ENCODE results near the genes MTURN, ZNRF2, AQP1 and FKBP9.

GRCh38 chr7:30134702-30135627 is at the start of gene MTURN:
Gene MTURN, plus strand, starts transcription at chr7:30134986.
- RRBS, result 1% methylated on average over 30 of the region's 134 CpGs

- RRBS, result 2% methylated on average over 34 of the region's 133 CpGs
These were observed at the start of gene ZNRF2 for GRCh38 chr7:30284542-30285474. Gene ZNRF2, plus strand, starts transcription at chr7:30284597.

DNA sequence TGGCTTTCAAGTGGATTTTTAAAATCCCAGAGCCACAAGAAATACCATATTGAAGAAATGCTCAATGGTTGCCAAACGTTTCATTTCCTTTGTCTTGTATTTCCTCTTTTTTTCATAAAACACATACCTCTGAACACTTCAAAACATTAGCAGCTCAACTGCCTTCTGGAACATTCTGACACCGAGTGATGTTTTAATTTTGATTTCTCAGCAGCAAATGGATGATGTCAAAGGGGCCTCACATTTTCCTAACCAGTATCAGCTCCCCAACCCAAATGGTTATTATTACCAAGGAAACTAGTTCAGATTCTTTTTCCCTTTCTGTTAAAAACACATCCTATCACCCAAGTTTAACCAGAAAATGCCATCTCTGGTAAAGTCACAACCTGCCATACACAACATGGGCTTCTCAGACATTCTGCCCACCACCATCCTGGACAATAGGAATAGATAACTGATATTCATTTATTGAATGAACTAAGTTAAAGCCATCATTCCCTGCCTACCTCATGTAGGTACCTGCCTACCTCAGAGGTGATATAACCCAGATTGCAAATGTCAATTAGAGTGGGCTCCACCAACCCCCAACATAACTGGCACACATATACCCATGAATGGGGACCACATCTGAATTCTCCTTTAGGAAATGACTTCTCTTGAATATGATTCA is 10.3 kb downstream of the NOD1 start:
- RRBS, result no CpG with 5 or more reads among the region's 2 CpGs

GRCh38 chr7:30631368-30632155 is 36.9 kb downstream of the GARS1 start:
- RRBS, result no CpG with 5 or more reads among the region's 4 CpGs

- RRBS, result no CpG with 5 or more reads among the region's 5 CpGs
These were observed 39.0 kb downstream of the GARS1 start for GRCh38 chr7:30633552-30634167.

- RRBS, result no CpG with 5 or more reads among the region's 10 CpGs
These were observed 13.4 kb upstream of the AQP1 start for GRCh38 chr7:30898298-30898599.

DNA sequence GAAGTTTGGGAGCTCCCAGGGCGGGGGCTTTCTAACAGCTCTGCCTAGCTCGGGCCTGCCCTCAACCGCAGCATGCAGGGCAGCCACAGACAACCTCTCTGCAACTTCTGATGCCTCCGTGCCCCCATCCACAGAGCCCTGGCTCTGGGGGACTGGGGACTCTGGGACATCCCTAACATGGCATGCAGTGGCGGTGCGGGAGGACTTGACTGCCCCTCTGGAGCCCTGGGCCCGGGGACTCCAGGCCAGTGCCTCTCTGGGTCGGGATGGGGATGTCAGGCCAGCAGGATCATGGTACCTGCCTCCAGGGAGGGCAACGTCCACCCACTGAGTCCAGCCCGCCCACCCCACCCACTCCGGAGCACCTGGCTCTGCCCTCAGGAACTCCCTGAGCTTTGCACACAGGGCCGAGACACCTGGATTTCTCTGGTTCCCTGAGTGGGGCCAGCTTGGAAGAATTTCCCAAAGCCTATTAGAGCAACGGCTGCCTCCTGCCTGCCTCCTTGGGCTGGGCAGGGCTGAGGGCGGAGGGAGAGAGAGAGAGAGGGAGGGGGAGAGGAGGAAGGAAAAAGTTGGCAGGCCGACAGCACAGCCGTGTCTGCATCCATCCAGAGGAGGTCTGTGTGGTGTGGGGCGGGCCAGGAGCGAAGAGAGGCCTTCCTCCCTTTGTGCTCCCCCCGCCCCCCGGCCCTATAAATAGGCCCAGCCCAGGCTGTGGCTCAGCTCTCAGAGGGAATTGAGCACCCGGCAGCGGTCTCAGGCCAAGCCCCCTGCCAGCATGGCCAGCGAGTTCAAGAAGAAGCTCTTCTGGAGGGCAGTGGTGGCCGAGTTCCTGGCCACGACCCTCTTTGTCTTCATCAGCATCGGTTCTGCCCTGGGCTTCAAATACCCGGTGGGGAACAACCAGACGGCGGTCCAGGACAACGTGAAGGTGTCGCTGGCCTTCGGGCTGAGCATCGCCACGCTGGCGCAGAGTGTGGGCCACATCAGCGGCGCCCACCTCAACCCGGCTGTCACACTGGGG is at the start of gene AQP1:
TSS of gene AQP1 (plus strand) at position 722 of the 1,024 bp plus-strand sequence.
- RRBS, result 17% methylated on average over 2 of the region's 38 CpGs

DNA sequence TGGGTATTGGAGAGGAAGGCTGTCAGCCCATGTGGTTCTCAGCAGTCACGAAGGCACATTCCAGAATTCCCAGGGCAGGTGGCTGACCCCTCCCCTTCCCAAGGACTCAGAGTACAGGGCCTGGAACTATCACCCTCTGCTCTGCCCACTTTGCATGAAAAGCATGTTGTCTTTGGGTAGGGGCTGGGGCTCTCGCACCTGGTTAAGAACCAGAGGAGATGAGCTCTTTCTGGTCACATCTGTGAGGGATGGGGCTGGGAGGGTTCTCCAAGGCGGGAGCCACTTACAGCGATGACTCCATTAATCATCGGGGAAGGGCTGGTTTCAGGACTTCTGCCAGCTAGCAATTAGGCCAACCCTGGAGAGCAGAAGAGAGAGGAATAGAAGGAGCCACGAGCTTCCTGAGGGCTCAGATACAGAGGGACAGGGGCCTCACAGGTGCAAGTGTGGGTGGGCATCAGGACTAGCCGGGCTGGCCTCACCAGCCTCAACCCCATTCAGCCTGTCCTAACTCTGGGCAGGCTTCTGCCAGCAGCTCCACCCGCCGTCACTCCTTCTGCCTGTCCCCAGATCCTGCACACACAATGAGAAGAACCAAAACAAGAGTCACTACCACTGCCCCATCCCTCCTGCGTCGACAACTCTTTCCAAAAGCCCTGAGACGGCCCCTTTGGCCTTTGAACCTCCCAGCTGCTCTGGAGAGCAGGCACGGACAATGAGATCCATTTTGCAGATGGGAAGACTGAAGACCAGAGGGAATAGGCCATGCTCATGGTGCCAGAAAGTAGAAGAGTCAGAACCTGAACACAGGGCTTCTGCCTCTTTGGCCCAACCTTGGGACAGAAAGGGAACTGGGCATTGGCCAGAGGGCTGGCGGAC is 8.5 kb downstream of the AQP1 start:
- RRBS, result no CpG with 5 or more reads among the region's 14 CpGs

- RRBS, result no CpG with 5 or more reads among the region's 4 CpGs
These were observed 188.0 kb downstream of the PDE1C start for GRCh38 chr7:31882203-31882688.

GRCh38 chr7:32298635-32299713 is 191.2 kb downstream of the LSM5 start:
- RRBS, result under 1% methylated on average over 12 of the region's 73 CpGs

- RRBS, result no CpG with 5 or more reads among the region's 12 CpGs
These were observed 92.0 kb downstream of the AVL9 start for GRCh38 chr7:32587100-32587900.

GRCh38 chr7:32670045-32670491 is 174.8 kb downstream of the AVL9 start:
- RRBS, result no CpG with 5 or more reads among the region's 3 CpGs

DNA sequence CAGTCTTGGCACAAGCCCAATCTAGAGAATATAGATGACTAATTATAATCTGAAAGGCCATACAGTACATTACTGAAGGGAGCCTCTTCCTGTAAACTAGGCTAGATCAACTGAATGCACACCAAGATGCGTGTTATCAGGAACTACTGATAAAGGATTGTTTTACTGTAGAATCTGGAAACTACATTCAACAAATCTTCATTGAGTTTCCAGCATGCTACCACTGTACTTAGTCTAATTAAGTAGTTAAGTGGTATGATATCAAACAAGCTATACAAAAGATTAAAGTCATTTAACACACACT is 1.3 kb upstream of the KBTBD2 start:
- RRBS, result no CpG with 5 or more reads among the region's 1 CpG

- RRBS, result 2% methylated on average over 14 of the region's 44 CpGs
These were observed 14.9 kb upstream of the FKBP9 start for GRCh38 chr7:32942246-32942800.

DNA sequence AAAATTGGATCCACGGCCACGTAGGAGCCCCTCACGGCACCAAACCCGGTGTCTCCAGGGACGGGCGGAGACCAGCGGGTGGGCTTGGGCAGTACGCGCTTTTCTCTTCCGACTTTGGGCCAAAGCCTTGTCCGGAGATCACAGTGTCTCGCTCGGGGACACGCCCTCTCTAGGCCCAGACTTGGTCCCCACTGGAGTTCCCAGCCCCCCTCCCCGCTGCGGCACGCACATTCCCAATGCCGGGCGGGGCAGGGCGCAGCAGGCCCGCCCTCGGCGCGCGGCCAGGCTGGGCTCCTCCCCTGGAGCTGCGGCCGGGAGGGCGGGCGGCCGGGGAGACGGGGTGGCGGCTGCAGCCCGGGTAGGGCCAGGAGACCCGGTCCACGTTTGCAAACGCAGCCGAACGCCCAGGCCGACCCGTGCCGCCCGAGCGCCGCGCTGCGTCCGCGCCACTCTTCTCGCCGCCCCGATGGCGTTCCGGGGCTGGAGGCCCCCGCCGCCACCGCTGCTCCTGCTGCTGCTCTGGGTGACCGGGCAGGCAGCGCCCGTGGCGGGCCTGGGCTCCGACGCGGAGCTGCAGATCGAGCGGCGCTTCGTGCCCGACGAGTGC is at the start of gene FKBP9:
TSS of gene FKBP9 (plus strand) at position 333 of the 607 bp plus-strand sequence.
- RRBS, result under 1% methylated on average over 37 of the region's 69 CpGs

DNA sequence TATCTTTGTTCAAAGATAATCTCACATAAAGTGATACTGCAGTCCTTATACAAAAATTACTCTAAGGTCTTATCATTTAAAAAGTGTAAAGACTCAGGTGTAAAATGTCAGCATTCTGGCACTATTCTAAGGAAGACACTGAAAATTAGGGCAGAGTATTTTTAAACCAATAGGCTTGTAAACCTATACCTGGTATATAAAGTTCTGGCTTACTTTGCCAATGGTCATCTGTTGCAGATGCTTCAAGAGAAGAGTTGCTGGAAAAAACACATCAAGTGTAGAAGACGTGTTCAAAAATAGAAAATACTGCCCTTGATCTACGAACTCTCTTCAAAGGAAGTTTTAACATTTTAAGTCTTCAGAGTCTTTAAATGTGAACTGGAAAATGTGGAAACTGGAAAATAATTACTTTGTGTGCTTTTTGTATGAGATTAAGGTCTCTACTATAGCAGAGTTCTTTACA is 23.9 kb downstream of the NT5C3A start:
- RRBS, result no CpG with 5 or more reads among the region's 2 CpGs

- RRBS, result no CpG with 5 or more reads among the region's 4 CpGs
These were observed 153.6 kb downstream of the BMPER start for GRCh38 chr7:34058929-34059407.

- RRBS, result no CpG with 5 or more reads among the region's 2 CpGs
These were observed 2.9 kb downstream of the TBX20 start for GRCh38 chr7:35250945-35251364.

- RRBS, result no CpG with 5 or more reads among the region's 5 CpGs
These were observed 165.5 kb upstream of the TBX20 start for GRCh38 chr7:35419397-35419756.

DNA sequence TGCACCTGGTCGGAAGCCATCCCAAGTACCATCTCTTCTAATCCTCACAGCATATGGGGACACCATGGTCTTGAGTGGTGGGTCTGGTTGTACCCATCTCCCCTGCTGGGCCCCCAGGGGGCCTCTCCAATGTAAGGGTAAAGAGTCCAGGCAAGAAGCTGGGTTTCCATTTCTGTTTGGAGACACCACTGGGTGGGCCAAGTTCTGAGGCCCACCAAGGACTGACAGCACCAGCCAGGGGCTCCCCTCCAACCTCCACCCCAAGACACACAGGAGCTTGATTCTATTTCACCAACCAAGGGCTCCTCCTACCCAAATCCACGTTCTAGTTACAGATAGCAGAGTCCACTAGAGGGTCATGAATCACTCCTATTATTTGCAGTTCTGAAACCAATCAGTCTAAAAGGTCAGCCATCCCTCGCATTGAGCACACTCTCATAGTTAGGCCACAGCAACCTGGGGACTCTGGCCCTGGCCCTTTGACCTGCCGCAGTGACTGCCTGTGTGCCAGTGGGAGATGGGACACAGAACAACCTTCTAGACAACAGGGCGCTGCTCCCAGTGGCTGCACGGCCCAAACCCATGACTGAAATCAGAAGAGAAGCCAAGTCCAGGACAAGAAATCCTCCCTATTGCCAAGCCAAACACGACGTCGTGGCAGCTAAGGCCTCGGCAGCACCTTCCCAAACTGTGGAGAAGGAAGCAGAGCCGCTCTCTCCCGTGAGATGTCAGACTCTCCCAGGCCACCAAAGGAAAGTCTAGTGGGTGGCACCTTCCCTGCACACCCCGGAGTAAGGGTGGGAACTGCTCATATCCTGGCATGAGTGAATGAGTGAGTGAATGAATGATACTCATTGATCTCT is 158.6 kb downstream of the HERPUD2 start:
- RRBS, result no CpG with 5 or more reads among the region's 13 CpGs